SJSA1 (cell line): ENCODE results near the genes RABL6, MAMDC4, UAP1L1 and SLC34A3.

DNA sequence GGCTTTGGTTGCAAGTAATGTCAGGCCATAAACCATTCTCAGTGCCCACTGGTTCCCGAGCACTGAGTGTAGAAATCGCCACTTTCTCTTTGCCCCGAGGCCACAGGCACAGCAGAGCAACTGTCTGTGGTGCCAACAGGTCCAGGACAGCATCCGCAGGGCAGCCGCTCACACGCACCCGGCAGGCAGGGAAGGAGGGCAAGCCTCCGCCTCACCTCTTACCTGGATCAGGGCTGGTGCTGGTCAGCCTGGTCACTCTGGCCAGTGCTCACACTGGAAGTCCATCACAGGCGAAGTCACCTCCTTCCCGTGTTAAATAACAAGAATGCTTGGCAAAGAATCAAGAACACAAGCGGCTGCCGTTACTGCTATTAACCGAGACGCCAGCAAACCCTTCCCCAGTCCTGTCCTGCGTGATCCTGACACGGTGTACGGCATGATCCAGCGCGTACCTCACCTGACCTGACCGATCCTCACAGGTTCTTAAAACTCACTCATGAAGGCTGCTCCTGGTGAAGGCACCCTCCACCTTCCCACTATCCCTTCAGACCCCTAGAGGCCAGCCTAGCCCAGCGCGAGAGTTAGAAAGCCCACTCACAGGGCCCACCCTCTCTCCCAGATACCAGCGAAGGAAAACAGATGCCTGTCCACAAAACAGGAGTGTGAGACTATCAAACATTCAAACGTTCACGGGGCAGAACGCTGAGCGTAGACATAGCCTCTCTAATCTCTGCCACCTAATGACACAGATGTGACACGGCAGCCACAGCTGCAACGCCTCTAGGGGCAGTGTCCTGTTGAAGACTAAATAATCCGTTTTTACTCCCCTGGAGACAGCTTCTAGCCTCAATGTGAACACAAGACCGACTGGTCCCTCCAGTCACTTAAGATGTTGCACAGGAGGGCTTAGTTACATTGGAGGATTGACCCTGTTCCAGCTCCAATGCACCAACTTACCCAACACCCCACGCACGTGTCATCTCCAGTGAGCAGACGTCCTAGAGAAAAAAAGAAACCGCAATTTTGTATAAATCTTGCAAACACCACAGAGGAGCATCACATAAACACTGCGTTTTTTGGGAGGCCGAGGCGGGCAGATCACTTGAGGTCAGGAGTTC is 14.1 kb downstream of the DIPK1B start:
- RAMPAGE, long total RNA, result no peak

DNA sequence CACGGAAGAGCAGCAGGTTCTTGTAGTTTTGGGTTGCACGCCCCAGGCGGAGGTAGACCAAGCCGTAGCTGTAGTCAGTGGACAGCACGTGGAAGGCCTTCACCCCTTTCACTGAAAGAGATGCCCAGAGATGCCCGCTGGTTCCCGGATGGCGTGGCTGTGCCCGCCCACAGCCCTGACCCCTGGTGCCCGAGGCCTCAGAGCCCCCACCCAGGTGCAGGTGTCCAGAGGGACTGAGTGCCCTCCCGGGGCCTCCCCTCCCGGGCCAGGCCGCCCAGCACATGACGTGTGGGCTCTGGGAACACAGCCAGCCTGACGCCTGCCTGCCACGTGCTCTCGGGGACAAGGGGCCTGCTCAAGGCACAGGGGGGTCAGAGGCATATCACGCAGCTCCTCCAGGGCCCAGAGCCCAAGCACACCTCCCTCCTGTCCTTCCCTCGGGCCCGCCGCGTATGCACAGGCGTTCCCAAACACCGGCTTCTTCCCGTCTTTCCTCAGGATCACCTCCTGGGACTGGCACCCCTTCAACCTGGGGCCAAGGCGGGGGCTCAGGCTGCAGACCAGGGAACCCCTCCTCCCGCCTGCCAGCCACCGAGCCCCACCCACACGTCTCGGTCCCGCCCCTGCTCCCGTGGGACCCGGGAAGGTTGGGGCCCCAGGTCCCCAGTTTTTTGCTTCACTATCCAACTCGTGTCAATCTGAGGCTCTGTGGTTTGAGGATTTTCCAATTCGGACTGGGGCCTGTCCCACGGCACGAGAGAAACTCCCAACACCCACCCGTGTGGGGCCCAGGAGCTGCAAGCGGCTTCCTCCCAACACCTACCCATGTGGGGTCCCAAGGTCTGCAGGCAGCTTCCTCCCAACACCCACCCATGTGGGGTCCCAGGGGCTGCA is 1.7 kb downstream of the LCN10 start:
- RAMPAGE, long total RNA, result no peak

- RAMPAGE, long total RNA, result no peak
Observed at GRCh38 chr9:136807125-136808474, at the start of gene RABL6. Gene RABL6, plus strand, starts transcription at chr9:136807948.

DNA sequence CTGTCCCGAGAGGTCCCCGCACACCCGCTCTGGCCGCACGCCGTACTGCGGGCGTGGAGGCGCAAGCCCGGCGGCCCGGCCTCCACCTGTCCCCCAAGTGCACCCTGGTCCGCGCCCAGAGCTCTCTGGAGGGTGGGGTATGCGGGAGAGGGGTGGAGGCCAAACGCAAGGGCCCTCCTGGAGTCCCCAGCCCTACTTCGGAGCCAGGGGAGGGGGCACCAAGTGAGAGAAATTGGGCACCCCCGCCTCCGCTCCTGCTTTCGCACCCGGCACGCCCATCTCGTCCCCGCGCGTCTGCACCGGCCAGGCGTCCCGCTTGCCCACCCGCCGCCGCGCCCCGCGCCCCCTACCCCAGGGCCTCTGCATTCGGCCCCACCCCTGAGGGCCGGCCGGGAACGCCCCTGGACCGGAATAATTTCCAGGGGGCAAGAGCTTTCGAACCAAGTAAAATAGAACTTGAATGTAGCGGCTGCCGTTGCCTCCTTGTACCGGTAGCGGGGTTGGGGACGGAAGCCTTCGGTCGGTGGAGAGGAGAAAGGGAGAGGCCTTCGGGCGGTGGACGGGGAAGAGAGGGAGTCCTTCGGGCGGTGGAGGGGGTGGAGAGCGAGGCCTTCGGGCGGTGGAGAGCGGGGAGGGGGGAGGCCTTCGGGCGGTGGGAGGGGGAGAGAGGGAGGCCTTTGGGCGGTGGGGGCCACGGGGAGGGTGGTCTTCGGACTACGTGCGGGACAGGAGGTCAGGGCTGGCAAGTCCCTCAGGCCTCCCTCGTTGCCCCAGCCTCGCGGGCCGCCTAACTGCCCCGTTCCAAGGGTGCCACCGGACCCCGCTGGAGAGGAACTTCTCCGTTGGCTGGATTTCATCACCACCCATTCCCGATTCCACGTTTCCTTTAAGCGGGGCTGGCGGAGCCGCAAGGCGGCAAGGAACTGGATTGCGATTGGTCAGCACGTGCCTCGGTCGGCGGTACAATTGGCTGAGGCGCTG is 582 bp upstream of the PHPT1 start:
- RAMPAGE, long total RNA, result no peak

GRCh38 chr9:136852283-136852543 is at the start of gene MAMDC4:
Gene MAMDC4, plus strand, starts transcription at chr9:136852346.
- RAMPAGE, long total RNA, result no peak

DNA sequence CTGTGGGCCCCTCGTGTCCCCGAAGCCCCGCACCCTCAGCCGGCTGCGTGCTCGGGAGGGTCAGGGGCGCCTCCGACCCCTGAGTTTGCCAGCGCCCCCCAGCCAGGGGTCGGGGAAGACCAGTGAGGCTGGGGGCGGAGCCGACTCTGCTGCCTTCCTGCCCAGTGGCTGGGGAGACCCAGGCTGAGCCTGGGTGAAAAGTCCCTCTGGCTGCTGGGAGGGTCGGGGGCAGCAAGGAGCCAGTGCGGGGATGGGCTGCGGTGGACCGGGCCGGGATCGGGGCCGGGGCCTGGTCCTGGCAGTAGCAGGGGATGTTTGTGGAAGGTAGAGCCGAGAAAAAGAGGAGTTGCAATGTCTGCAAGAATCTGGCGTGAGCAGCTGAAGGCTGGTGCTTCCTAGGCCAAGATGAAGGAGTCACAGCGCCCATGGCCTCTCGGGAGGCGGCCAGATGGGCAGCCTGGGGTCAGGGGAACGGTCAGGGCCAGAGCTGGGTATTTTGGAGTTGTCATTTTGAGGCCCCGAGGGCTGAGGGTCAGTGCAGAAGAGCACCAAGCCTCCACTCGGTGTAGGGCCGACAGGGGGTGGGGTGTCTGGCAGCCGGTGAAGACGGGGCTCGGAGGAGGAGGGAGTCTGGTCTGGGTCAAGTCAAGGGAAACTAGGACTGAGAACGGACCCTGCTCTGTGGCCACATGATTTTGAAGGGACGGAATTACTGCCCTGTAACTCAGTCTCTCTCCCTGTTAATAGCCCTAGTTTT is 795 bp downstream of the TRAF2 start:
- RAMPAGE, long total RNA, result no peak

DNA sequence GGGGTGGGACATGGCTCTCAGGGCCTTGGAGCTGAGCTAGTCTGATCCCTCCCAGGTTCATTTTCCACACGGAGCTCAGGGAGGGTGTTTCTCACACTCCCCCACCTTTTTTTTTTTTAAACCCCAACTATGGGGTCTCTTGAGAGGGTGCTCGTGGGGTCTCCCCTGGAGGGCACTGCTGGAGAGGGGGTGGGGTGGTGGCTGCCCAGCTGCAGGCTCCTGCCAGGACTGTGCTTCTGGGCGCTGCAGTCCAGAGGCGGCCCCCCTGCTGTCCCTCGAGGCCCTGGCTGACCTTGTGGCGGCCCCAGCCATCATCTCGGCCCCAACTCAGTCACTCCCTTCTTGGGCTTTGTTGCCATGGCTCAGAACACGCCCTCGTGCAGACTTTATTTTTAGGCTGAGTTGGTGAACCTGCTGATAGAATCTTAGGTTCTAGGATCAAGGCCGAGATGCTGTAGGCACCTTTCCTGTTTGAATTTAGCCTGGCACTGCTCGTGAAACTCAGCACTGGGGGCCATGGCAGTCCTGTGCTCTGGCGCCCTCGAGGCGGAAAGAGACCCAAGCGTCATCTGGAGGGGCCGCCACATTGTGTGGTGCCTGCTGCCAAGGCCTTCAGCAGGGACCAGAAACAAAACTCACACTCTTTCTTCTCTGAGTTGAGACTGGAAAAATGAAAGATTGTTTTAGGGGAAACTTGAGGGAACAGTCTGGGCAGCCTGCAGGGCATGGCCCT is 22.8 kb downstream of the FBXW5 start:
- RAMPAGE, long total RNA, result no peak

DNA sequence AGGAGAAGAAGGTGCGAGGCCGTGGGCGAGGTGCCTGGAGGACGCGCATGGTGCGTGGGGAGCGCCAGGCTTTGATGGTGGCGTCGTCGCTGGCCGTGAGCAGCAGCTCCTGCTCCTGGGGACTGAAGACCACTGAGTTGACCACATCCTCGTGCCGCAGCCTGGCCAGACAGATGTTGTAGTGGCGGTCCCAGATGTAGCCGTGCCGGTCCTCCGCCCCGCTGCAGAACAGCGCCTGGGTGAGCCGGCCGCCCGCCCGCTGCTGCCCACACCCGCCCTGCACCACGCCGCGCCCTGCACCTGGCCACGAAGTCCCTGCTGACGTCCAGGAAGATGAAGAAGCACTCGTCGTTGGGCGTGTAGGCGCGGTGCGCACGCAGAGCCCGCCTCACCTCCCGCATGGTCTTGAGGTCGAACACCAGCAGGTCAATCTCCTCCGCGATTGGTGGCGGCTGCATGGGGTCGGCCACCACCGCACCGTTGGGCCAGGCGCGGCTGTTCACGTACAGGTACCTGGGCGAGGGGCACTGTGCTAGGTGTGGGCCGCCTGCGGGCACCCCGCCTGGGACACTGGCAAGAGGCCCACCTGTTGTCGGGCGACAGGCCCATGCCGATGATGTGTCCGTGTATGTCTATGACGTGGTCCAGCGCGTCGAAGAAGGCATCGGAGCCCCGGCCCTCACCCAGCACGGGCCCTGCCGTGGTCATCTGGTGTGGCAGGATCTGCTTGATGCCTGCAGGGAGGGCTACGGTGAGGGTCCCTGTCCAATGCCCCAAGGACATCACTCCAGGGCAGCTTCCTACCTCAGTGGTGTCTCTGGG is 3.4 kb downstream of the FBXW5 start:
- RAMPAGE, long total RNA, result no peak

DNA sequence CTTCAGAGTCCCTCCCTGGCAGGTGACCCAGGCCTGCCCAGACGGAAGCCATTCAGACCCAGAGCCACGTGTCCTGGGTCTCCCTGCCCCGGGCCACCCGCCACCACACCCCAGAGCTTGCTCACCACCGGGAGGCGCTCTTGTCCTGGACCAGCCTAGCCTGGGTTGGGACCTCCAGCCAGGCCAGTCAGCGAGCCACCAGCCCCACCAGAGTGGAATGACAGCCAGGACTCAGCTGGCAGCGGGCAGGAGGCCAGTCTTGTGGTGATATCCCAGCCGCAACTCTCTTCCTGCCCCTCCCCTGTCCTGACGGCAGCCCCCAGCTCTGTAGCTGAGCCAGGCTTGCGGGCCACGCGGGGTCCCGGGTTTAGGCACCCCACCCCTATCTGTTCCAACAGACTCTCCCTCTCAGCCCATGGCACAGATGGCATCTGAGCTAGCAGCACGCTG is 1.6 kb upstream of the PTGDS start:
- RAMPAGE, long total RNA, result no peak

DNA sequence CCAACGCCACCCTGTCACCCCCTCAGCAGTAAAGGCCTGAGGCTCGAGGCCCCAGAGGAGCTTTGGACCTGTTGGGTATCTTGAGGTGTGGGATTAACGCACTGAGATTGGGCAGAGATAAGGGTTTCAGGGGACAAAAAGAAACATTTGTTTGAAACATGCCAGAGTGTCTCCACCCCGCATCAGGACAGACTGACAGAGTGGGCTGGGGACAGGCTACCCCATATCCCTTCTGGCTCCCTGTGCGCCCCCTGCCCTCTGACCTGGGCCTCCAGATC is 793 bp upstream of the LCNL1 start:
- RAMPAGE, long total RNA, result no peak

- RAMPAGE, long total RNA, result no peak
Observed at GRCh38 chr9:136995526-136996191, 709 bp downstream of the CLIC3 start.

GRCh38 chr9:137029013-137029361 is 950 bp upstream of the ABCA2 start:
- RAMPAGE, long total RNA, result no peak

GRCh38 chr9:137076742-137077840 is at the start of gene UAP1L1:
Gene UAP1L1, plus strand, starts transcription at chr9:137077517.
- RAMPAGE, long total RNA, result no peak

DNA sequence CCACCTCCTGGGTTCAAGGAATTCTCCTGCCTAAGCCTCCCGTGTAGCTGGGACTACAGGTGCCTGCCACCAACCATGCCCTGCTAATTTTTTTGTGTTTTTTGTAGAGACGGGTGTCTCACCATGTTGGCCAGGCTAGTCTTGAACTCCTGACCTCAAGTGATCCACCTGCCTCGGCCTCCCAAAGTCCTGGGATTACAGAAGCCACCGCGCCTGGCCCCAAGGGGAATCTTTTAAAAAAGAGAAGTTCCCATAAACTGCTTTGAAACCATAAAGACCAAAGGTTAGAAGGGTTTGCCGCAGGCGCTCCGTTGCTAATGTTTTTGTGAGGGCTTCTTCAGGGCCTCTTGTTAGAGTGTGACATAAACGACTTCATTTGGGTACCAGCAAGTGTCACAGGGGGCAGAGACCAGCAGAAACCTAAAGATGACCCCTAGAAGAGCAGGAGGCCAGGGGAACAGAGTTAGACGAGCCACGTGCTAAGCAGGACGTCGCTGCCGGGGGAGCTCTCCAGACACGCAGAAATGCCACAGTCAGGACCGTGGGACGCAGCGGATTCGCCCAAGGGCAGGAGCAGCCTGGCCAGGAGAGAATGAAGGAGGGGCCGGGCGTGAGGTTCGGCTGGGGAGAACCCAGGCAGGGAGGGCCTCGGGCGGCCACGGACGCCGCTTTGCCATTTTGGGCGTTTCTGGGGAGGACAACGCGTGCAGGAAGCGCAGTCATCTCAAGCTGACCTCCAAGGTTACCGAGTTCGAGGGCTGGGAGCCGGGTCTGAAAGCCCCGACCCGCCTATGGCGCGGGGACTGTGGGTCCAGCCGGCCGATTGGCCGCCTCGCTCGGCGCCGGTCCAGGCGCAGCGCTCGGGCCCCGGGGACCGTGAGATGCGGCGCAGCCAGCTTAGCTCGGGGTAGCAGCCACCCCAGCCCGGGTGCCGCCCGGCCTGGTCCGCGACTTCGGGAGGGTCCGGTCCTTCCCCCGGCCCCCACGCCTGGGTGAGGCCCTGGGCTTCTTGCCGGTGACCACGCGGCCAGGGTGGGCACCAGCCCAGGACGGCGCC is 999 bp upstream of the MAN1B1 start:
- RAMPAGE, long total RNA, result no peak

DNA sequence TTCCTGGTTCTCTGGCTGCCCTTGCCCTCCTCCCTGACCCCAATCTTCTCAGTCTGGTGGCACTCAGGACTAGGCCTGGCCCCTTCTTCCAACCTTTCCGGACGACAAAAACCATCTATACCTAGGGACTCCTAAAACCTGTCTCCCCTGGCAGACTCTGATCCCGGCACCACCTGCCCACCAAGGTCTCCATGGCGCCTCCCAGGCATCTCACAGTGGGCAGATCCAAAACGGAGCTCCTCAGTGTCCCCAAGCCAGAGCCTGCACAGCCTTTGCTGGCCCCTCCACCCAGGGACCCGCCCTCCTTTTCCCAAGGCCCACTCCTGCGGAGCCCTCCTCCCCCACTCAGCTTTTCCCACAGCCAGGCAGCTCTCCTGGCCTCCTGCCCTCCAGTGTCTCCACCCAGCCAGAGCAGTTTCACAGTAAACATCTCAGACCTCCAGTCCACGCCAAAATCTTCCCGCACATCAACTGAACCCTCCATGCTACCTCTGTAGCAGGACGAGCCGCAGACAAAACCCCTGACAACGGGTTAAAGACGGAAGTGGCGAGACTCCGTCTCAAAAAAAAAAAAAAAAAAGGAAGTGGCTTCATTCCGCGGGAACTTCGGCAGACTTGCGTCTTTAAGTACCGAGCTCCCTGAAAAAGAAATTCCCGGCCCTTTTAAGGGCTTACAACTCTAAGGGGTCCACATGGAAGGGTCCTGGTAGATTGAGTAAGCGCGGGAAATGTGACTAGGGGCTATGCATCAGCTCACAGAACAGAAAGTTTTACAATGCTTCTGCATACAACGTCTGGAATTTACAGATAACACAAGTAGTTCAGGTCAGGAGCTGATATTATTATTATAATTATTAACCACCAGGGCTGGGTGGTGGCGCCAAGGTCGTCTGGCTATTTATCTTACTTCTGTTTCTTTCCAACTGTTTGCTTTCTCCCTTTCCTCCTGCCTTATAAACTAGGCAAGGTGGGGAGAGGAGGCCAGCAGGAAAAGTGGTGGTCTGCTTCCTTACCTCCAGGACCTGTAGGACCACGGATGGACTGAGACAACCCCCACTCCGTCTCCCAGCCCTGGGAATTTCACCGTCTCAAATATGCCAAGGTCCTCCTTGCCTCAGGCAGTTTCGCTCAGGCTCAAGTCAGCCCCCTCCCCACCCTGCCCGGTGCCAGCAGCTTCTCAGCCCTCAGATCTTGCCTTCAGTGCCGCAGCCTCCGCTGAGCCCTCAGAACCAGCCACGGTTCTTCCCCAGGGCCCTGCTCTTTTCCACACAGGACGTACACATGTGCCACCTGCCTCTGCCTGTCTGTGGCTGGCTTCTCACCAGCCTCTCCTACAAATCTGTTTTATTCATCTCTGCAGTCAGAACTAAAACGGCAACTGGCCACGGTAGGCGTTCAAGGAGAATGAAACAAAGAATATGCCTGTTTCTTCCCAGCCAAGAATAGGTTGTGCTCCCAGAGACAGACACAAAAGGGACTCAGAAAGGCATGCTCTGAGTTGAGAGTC is 11.3 kb upstream of the GRIN1 start:
- RAMPAGE, long total RNA, result no peak

- RAMPAGE, long total RNA, result no peak
Observed at GRCh38 chr9:137130090-137130821, 8.7 kb upstream of the GRIN1 start.

DNA sequence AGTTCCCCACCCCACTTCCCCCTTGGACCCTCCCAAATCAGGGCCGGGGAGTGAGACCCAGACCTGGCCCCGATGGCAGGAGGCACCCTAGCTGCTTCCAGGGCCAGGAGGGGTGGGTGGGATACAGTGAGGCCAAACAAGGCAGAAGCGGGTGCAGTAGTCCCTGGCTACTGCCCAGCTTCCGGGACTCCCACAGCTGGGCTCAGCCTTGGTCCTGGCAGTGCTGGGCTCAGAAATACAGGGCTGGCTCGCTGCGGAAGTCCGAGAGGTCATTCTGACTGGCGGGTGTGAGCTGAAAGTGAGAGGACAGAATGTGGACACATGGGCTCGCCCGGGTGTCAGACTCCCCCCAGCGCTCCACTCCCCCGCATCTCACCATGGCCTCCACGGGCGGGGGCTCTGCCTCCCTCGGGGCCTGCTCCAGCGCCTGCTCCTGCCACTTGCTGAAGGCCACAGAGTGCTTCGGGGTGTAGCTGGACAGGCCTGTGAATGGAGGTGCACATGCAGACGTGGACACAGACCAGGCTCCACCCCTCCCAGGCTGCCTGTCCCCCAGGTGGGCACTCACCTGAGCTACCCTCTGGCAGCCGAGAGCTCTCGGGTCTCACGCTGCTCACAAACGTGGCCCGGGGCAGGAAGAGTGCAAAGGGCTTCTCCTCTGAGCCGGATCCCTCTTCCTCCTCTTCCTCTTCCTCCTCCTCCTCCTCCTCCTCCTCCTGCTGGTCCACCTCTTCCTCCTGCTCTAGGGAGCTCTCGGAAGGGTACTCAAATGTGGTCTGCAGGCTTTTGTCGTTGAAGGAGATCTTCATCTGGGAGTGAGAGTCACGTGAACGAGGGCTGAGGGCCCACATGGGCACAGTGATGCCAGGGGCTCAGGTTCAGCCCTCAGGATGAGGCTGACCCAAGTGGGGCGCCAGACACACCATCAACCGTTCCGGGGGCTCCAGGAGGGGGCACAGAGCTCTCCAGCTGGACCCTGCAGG is 3.7 kb downstream of the SSNA1 start:
- RAMPAGE, long total RNA, result no peak

DNA sequence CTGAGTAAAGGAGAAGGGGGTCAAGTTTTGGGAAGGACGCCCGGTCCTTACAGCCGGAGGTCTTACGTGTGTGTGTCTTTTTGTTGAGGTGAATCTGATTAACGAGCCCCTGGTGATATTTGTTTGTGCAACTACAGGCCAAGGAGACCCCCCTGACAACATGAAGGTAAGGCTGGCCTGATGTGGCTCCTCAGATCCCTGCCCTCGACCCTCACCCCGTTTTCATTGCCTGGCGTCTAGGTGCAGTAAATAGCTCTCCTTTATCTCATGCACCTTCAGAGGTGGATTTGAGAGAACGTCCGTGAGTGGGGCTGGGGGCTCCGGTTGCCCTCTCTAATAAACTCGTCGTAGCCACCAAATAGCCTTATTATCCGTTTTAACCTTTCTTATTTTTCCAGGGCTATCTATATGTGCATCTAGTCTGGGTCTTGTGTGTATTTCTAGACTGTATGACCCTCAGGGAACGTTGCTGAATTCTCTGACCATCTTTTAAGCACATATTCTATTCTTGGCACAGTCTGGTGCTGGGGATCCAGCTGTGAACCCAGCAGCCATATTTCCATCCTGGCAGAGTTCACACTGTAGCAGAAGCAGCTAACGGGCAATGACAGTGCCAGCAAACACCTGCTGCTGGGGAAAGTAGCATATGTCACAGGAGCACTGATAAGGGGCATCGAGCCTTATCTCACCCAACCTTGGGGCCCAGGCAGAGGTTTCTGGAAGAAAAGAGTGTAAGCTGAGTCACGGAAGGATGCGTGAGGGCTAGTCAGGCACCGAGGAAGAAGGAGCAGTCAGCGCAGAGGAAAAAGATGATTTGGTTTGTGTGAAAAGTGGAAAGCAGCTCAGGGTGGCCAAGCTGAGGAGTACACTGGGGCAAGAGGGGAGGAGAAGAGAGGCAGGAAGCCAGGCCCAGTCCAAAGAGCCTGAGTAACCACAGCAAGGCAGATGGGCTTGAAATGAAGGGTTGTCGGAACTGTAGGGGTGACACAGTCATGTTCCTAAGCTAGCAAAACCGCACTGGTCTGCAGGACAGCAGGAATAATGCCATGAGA is 970 bp downstream of the NDOR1 start:
- RAMPAGE, long total RNA, result no peak

DNA sequence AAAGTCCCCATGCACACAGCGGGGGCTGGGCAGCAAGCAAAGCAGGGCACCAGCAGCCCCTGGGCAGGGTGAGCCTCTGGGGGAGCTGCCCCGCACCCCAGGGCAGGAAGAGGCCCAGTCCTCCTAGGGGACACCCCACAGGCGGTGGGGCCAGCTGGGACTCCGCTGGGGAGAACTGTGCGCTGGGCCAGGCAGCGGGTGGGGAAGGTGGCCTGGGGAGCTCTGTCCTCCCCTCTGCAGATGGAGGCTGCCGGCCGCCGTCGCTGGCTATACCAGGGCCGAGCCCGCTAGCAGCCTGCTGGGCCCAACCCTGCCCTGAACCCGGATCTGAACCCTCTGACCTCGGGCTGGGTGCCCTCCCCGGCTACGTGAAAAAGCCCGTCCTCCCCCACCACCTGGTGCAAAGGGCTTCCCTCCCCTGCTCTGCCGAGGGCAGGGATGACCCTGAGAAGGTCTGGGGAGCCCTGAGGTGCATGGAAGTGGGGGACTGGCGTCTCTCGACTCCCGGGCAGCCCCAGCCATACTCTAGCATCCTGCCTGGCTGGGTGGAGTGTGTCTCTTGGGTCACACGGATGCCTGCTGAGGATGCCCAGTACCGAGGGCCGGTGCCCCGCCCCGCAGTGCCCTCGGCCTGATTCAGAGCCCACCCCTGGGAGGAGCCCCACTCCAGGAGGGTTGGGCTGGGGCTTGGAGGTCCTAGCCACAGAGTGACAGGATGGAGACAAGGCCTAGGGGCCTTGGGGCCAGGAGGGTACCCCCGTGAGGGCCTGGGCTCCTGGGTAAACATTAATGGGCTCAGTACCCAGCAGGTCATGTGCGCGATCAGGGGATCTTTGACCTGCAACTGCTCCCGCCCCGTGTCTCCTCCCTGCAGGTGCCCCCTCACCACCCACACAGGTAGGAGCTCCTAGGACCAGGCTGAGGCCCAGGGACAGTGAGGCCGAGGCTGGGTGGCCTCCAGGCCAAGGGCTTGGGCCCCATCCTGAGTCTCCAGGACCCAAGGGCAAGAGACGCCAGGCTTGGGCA is at the start of gene SLC34A3:
TSS of gene SLC34A3 (plus strand) at position 860 of the 1,026 bp plus-strand sequence.
- RAMPAGE, long total RNA, result no peak

- RAMPAGE, long total RNA, result no peak
Observed at GRCh38 chr9:137241854-137242716, 998 bp downstream of the TUBB4B start.